Colonic mucosa (tissue), 1 donor: ENCODE measurements around a stretch of chr3.

GRCh38 chr3:172595973-172596437, 72.8 kb upstream of the TNFSF10 start:
- PRO-cap: unidirectional peak, minus-strand start at chr3:172596139

- PRO-cap: bidirectional peak, plus-strand start at chr3:174441006, minus-strand start at chr3:174440830; bidirectional peak, plus-strand start at chr3:174441289, minus-strand start at chr3:174441204; bidirectional peak, plus-strand start at chr3:174441600, minus-strand start at chr3:174441506; unidirectional peak, minus-strand start at chr3:174441650
Observed at GRCh38 chr3:174440625-174441866, 418.1 kb upstream of the NAALADL2 start.

DNA sequence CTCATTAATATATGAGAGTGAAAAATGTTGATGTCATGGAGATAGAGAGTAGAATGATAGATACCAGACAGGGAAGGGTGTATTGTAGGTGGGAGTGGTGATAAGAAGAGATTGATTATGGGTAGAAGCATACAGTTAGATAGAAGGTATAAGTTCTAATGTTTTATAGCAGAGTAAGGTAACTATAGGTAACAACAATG, 222.1 kb upstream of the NAALADL2 start:
- PRO-cap: no peak

DNA sequence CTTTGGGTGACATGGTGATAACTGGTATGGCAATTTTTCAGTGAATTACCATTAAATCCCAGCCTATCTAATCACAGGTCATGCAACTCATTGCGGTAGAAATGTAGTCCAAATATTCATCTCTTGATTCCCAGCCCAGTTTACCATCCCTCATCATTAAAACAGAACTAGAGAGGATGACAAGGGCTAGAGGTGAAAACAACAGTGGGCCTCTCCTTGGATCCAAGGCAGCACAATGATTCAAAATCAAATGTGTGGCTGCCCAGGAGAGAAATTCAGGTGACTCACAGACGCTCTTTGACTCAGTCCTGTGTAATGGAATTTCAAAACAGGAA, 246.6 kb downstream of the TBL1XR1 start:
- PRO-cap: no peak

GRCh38 chr3:177046709-177047662, 150.3 kb downstream of the TBL1XR1 start:
- PRO-cap: no peak

- PRO-cap: unidirectional peak, minus-strand start at chr3:177201790
Observed at GRCh38 chr3:177201700-177201963, 4.3 kb upstream of the TBL1XR1 start.

- PRO-cap: no peak
Observed at GRCh38 chr3:177619363-177619825, 422.1 kb upstream of the TBL1XR1 start.

DNA sequence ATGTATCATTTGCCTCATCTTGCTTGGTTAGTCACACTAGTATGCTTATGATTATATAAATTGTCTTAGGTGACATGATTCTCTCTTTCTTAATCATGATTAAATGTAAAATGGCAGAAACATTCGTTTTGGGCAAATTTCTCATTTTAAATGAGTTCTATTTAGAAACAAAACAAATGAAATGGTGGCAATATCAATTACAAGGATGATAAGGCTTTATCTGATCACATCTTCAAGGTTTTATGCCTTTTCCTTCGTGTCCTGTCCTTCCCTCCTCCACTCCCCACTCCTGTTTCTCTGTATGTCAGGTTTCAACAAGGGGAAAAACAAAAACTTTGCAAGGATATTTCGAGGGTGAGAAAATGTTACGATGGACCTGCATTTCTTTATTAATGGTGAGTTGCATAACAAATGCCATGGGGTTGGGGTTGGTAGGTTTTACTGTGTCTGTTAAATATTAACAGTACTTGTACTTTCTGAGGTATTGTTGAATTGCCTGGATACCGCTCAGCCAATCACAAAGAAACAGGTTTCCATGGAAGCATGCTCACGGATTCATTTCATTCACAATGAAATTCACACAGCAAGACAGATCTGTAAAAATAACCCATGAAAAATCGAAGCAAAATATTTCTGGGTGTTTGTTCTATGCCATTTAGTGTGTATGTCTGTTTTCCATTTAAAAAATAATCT, 479.5 kb upstream of the TBL1XR1 start:
- PRO-cap: no peak

DNA sequence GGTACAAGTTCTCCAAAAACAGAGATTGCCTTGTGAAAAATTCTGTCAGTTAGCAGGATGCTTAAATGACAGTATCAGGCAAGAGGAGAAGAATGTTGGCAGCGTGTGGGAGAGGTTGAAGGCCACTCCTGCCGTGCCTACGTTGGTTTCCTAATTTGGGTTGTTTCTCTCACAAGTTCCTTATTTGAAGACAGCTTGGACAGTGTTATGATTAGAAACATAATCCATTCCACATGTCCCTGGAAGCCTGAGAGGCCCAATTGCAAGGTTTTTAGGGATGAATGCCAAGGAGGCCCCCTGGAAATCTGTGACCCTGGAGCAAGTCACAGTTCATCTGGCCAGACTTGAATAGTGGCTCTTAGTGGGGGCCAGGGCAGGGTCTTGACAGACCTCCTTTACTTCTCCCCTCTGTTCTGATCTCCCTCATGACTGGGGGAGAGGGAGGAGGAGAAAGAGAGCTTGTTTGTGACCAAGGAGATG, 584.4 kb upstream of the TBL1XR1 start:
- PRO-cap: no peak

- PRO-cap: no peak
Observed at GRCh38 chr3:178058275-178058724, 477.9 kb upstream of the KCNMB2 start.

- PRO-cap: no peak
Observed at GRCh38 chr3:179069942-179070365, 1.7 kb downstream of the ZMAT3 start.

GRCh38 chr3:179266811-179267372, 16.0 kb upstream of the KCNMB3 start:
- PRO-cap: no peak

GRCh38 chr3:179438694-179439575, 12.3 kb downstream of the GNB4 start:
- PRO-cap: no peak

- PRO-cap: no peak
Observed at GRCh38 chr3:179680916-179681382, 28.1 kb downstream of the USP13 start.

- PRO-cap: no peak
Observed at GRCh38 chr3:179882330-179882766, 154.4 kb downstream of the PEX5L start.

DNA sequence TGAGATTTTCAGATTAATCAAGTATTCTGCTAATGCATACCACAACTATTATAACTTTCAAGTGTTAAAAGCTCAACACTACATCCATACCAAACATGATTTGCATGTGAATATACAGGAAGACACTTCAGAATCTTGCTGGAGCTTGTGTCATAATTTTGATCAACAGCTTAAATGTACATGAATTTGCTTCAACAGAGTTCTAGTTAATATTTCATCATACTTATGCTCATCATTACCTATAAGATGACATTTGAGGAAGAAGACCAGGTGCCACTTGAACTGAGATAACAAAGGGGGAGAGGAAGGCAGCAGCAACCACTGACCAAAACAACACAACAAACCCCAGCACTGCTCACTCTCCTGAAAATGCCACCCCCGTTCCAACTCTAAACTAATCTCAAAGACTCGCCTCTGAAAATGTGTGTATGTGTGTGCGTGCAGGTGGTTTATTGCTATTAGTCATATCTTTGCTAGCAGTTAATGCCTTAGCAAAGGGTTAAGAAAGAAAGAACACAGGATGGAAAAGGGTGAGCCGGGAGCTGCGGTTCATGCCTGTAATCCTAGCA, 4.6 kb downstream of the PEX5L start:
- PRO-cap: no peak

GRCh38 chr3:180869731-180870719, 42.4 kb upstream of the FXR1 start:
- PRO-cap: unidirectional peak, minus-strand start at chr3:180870517

DNA sequence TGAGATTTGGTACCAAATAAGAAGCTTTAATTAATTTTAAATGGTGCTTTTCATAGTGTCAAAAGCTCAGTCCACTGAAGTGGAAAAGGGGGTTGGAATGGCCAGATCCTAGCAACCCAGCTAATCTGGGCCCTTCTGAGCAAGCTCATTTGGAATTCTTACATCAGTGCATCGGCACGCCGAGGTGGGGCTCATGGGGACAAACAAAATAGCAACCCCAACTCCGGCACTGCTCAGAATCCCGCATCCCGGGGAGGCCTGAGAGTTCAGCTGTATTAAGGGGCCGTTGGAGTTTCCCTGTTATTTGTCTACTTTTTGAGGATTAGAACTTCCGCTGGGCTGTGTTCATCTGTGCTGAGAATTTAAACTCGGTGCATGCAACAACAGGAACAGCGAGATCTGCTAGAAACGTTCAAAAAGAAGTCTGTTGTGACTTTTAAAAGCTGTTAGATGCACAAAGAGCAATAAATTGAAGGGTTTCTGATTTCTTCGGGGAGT, 526.5 kb downstream of the SOX2 start:
- PRO-cap: no peak

DNA sequence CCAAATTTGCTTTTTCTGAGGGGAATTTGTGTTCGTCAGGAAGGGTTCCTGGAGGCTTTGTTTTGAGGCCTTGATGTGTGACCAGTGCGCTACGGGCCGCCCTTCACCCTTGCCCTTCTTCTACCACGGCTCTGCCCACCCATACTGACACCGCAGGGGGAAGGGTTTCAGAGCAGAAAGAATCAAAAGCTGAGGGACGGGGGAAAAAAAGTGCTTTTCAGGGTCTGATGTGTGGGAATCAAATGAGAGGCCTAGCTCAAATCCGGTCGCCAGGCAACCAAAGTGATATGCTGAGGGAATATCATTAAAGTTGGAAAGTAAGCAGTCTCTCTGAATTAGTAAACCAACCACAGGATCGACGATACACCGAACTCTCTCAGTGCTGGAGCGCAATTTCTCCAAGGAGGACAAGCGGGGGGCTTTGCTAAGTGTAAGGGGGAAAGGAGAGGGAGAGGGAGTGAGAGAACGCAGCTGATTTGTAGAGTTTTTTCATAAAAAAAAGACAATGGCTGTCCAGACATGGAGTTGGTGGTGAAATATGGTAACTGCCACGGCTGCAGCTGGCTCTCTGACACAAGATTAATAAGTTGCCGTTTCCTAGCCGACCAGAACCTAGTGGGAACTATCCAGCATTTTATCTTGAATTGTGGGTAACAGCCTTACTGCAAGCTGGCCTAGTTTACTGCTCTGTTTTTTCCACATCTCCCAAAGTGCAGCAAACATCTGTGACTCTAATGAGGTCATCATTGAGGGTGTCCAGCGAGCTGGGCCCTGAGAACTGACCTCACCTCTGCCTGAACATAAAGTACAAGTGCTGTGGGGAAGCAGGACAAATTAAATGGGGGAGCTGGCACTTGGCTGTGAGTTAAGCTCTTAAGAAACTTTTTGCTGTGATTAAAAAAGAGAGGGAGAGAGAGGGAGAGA, 530.2 kb downstream of the SOX2 start:
- PRO-cap: no peak

GRCh38 chr3:182793104-182793275, 314 bp upstream of the ATP11B start:
- PRO-cap: no peak